ENCODE results near the gene ZC3H7A.

GRCh38 chr16:11565455-11566198 is 21.1 kb downstream of the LITAF start:
- PRO-cap: no peak

DNA sequence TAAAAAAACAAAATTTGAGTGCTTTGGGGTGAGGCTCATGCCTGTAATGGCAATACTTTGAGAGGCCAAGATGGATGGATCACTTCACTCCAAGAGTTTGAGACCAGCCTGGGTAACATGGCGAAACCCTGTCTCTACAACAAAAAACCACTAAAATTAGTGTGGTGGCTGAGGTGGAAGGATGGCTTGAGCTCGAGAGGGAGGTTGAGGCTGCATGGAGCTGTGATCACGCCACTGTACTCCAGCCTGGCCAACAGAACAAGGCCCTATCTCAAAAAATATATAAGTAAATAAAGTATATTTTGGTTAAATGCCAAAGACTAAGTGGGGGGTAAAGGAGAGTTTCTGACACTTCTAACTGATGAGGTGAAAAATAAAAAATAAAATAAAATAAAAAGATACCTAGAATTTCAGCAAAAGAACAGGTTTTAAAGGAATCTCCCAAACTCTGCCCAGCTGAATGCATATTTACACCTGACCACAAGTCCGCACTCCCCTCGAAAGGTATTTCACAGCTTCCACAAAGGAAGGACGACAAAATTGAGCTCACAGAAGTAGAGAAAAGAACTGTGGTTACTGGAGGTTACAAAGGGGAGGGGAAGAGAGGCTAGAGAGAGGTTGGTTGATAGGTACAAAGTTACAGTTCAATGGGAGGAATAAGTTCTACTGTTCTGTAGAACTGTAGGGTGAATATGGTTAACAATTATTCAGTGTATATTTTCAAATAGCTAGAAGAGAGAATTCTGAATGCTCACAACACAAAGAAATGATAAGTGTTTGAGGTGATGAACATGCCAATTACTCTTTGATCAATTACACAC is 5.2 kb downstream of the LITAF start:
- PRO-cap: no peak

DNA sequence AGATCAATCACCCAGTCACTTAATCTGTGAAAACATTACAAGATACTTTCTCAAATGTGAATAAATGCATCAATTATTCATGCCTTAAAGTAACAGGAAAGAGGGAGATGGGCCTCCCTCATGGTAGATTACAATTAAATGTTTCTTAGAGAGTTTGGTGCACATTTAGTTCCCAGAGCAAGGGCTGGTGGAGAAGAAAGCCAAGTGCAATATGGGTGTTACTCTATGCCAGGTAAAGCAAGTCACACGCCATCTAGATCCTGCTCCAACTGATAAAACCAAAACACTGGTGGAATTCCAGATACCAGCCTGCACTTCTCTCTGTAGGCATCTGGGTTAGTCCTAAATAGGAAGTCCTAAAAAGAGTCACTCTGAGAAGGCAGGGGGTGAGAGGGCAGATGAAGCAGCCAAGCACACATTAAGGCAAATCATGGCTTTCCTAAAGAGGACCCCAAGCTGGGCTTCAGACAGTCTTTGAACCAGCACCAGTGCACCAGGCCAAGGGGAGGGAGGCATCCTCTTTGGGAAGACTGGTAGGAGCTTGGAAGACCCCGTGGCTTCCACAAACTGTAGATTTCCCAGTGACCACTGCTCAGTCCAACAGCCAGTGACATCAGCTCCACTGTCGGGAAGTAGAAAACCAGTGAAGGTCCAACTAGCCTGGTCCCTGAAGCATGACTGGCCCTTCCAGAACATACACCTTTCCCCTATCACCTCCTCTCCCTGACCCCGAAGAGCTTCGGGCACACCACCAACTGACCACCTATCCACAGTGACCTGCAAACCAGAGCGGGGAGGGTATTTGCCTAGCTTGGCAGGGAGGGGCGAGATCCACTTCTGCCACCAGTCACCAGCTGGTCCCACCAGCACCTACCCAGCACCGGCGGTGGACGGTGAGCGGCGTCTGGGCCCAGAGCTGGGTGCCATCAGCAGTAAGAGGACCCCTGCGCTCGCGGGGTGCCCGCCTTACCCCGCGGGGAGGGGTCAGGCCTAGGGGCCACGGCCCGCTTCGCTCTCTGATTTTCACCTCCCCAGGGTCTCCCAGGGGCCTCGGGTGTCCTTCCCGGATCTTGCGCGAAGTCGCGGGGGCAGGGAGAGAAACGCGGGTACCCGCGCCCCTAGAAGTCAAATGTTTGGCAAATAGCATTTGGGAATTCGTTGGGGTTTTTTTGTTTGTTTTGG is 1.1 kb downstream of the LITAF start:
- PRO-cap: unidirectional peak, plus-strand start at position 374 of the sequence; unidirectional peak, plus-strand start at position 635 of the sequence

DNA sequence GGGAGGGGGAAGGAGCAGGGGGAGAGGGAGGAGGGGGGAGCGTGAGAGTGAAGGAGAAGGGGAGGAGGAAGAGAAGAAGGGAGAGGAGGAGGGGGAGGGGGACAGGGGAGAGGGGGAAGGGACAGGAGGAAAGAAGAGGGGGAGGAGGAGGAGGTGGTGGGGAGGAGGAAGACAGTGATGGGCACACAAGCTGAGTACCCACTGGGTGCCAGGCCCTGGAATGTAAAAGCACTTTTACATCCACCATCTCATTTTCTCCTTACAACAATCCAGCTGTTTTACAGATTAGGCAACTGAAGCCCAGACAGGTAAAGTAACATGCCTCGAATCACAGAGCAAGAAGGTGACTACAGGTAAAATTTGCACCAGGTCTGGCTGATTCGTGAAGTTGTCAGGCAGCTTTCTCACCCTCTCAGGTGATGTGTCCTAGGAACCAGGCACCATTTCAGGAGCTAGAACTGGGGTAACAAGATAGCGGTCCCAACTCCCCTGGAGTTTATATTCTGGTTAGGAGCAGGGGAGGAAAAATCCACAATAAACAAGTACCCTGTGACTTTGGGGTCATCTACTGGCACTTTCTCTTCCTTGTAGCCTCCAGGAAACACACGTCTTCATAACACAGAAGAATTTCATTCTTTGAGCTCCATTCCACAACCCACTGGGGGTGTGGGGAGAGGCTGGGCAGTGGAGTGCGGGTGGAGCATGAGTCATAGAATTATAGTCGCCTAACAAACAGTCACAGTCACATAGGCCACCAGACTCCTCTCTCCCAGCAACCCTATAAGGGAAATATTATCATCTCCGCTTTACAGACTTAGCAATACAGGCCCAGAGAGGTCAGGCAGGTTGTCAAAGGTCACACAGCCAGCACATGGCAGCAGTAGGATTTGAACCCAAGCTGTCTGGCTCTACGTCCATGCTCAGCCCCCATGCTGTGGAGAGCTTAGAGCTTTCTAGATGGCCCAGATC is 10.2 kb upstream of the LITAF start:
- PRO-cap: unidirectional peak, minus-strand start at position 660 of the sequence

- PRO-cap: no peak
These were observed 31.5 kb upstream of the LITAF start for GRCh38 chr16:11618058-11618786.

GRCh38 chr16:11679294-11680036 is 11.2 kb downstream of the SNN start:
- PRO-cap: no peak

DNA sequence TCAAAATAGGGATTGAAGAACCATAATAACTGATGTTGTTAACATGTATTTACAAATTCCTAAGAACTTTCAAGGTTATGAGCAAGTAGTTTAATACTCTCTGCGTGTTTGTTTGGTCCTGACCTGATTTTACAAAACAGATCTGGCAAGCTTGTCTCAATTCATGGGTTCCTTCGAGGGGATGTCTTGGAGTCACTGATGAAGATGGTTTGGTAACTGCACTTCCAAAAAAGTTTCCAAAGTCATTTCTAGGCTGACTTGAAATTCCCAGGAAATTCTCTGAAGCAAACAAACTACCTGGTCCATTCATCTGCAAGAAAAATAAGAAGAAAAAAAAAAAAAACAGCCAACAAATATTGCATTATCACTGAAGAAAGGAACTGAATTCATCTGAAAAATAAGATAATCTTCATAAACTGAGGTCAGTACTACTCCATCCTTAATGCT is 25.6 kb upstream of the TXNDC11 start:
- PRO-cap: no peak

GRCh38 chr16:11796345-11797373 is at the start of gene ZC3H7A:
Gene ZC3H7A, minus strand, starts transcription at chr16:11797258.
- PRO-cap: bidirectional peak, plus-strand start at chr16:11796554, minus-strand start at chr16:11796474; bidirectional peak, plus-strand start at chr16:11797506, minus-strand start at chr16:11797235

DNA sequence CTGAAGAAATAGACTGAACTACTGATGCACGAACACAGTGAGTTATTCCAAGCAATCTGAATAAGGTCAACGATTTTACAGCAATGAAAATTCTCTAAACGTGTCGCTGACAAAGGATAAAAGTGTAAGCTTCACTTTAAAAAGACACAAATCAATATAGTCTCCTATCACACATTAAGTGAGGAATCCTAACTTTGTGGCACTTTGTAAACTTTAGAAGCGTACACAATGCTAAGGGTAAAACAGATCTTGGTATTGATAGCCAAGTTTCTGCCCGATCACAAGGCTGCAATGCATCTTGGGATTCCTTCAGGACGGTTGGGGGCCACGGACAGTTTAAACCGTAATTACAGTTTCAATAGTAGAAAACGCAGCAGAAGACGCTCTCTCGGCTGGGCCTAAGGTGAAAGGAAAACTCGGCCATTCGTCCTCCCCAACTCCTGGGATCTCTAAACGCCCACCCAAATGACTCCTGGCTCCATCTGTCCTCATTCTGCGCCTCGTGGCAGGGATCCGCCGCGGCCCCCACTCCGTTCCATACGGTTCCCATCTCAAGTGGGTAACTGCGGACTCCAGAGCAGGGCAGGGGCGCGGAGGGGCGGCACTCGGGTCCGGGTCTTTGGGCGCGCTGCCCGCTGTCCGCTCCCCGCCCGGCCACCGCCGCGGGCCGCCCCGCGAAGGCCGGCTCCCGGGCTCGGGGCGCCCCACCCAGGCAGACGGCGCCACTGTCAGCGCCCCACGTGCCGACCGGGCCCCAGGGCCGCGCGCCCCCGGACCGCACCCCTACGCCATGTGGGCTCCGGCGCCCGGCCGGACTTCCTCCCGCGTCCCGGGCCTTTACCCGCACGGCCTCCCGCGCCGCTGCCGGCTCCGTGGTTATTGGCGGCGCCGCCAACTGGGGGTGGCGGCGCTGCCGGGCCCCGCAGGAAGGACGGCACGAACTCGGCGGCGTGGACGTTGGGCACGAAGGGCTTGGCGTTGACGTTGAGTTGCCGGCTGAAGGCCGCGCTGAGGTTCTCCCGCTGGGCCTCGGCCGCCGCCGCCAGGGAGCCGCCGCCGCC is 898 bp downstream of the GSPT1 start:
- PRO-cap: no peak

DNA sequence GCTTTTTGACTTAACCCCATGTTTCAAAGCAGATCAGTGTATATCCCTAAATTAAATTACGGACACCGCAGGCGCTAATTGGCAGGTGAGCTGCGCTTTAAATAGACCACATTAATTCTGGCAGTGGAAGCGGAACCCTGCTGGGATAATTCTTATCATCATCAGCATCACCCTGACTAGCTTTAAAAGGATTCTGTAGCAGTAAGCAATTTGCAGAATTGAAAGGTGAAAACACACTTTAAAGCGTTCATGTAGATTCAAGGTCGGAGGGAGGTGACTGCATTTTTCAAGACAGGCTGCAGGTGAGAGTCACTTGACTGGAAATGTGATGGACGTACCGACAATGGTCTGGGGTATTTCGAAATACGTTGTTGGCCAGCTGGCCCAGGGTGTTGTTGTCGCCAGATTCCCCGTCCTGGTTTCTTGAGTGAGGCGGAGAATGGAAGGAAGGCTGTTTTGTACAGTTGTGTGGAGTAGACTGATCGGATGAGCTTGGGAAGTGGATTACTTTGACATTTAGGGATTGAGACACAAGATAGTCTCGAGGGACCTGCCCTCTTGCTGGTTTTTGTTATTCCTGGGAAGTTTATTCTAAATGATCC is 62.1 kb downstream of the SNX29 start:
- PRO-cap: no peak

DNA sequence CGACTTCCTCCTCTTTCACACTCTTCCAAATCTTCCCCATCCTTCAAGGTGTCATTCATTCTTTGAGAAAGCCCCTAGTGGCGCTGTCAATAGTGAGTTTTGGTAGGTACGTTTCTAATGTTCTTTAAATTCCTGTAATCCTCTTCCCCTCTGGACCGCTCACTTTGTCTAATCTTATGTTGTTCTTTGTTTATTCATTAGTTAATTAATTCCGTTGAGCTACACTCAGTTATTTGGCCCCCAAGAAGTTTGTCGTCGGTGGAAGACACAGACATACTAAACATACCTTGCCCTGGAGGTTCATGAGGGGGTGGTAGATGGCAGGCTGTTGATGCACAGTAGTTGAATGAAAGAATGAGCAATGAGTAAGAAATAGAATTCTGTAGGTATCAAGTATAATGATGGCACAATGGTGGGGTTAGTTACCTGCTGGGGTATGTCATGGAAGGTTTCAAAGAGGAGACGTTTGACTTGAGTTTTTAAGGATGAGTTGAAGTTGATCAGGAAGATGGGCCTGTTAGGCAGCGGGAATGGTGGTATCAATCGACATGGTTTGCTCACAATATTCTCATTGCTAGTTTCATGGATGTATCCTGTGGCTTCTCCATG is 395.8 kb downstream of the SNX29 start:
- PRO-cap: no peak

DNA sequence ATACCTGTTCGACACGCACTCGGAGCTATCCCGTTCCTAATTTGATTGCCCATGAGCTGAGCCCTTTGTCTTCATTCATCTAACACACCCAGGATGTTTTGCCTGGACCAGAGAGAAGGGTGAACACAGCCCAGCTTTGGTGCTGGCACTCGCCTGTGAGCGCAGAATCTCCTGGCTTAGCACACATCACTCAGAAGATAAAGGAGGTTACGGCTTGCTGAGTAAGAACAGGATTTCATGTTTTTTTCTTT is 267.8 kb downstream of the CPPED1 start:
- PRO-cap: no peak

- PRO-cap: no peak
These were observed 184.2 kb downstream of the CPPED1 start for GRCh38 chr16:12619416-12619956.

DNA sequence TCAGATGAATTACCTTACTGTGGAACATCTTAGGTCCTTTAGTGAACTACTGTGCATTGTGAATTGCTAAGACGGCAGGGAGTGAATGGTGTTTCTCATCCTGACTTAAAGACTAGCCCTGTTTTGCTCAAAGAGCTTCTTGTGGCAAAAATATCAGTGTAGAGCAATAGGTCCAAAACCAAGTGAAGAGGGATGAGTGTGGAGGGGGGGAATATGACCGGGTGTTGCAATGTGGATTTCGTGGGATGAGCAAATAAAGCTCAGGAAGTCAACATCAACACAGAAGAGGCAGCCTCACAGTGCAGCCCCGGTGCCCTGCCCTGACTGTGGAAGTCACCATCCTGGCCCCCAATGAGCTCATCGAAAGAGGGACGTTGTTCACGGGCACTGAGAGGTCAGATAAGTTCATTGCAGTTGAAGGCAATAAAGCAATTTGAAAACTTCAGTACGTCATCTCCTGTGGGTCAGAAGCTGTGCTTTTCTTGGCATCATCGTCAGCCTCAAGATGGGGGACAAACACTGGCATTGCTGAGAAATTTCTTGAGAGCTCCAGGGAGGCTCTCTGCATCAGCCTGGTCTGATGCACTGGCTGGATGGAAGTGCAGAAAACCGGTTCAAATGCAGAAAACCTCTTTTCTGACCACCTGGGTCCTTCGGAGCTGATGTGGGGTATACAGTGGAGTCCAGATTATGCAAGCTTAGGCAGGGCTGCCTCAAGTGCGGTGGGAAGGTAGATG is 159.7 kb downstream of the CPPED1 start:
- PRO-cap: no peak

- PRO-cap: no peak
These were observed 49.6 kb downstream of the CPPED1 start for GRCh38 chr16:12753927-12754621.

GRCh38 chr16:12771126-12771710 is 32.5 kb downstream of the CPPED1 start:
- PRO-cap: no peak

GRCh38 chr16:13935450-13935940 is 15.5 kb downstream of the ERCC4 start:
- PRO-cap: no peak

- PRO-cap: no peak
These were observed 57.4 kb upstream of the MRTFB start for GRCh38 chr16:14013453-14014453.

DNA sequence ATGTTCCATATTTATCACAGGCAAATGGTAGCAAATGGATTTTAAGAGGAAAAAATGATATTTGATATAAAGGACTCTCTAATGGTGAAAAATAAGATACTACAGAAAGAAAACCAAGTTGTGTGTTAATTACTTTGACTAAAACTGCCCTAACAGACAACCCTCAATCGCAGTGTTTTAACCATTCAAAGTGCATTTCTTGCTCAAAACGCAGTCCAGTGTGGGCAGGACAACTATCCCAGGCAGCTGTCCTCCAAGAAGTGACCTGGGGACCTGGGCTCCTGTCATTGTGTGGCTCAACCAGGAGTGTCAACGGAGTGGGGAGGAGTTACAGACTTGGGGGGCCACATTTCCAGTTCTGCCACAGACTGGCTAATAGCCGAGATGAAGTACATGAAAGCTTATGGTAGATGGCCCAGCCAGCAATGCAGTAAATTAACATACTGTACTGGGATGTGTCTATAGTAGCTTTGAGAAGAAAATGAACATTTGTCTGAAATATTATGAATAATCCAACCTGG is 119.5 kb downstream of the MRTFB start:
- PRO-cap: no peak

GRCh38 chr16:14225282-14226031 is 154.3 kb downstream of the MRTFB start:
- PRO-cap: no peak